Gastrocnemius medialis (tissue), 3 donors: ENCODE measurements around a stretch of chr12.

GRCh38 chr12:123966100-123966899, 6.3 kb downstream of the CCDC92 start:
- PRO-cap, result no peak
- RAMPAGE, long total RNA, 3 experiments, result no peak in any of the 3 experiments

DNA sequence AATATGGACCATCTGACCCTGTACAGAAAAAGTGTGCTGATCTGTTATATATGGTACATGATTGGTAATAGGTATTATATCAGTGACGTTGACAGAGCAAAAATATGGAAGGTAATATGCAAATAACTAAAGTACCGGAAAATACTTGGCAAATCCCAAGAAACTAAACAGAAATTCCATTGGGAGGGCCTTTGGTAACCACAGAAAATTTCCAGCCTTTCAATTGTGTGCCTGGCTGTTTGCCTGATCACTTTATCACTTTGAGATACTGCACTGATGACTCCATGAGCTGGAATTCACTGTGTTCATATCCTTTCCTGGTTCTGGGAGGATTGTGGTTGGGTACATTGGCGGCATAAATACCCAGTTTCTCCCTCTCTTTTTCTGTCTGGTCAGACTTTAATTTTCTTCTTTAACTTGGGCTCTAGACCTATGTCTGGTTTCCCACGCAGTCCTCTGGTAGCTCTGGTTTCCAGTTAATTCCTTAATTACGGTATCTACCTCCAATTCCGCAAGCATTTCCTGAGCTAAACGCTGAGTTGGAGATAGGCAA, 61.5 kb upstream of the RFLNA start:
- PRO-cap, result no peak
- RAMPAGE, long total RNA, 3 experiments, result no peak in any of the 3 experiments

- PRO-cap, result no peak
- RAMPAGE, long total RNA, 3 experiments, result no peak in any of the 3 experiments
Measured at GRCh38 chr12:124326780-124327260, 31.9 kb downstream of the RFLNA start.

DNA sequence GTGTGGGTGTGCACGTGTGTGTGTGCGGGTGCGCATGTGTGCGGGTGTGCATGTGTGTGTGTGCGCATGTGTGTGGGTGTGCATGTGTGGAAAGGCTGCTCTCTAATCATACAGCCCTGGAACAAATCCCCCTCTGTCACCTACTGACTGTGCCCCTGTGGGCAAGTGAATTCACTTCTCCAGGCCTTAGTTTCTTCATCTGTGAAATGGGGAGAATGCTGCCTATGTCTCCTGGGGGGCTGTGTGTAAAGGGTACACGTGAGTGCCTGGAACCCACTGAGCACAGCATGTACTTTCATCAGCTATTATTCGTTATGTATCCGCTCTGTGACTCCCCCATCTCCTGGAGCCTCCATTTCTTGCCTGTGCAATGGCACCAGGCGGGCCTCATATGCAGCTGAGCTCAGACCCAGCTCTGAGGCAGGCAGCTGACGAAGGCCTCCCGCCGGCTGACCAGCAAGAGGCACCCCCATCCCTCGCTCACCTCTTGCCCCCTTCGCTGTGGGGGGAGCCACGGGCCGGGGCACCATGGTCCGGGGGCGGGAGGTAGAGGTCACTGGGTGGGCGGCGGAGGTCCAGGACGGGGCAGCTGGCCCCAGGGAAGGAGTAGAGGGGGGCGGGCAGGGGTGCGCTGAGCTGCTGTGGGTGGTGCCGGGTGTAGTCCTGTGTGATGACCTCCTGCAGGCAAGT, 39.2 kb downstream of the RFLNA start:
- PRO-cap, result no peak
- RAMPAGE, long total RNA, 3 experiments, result no peak in any of the 3 experiments

DNA sequence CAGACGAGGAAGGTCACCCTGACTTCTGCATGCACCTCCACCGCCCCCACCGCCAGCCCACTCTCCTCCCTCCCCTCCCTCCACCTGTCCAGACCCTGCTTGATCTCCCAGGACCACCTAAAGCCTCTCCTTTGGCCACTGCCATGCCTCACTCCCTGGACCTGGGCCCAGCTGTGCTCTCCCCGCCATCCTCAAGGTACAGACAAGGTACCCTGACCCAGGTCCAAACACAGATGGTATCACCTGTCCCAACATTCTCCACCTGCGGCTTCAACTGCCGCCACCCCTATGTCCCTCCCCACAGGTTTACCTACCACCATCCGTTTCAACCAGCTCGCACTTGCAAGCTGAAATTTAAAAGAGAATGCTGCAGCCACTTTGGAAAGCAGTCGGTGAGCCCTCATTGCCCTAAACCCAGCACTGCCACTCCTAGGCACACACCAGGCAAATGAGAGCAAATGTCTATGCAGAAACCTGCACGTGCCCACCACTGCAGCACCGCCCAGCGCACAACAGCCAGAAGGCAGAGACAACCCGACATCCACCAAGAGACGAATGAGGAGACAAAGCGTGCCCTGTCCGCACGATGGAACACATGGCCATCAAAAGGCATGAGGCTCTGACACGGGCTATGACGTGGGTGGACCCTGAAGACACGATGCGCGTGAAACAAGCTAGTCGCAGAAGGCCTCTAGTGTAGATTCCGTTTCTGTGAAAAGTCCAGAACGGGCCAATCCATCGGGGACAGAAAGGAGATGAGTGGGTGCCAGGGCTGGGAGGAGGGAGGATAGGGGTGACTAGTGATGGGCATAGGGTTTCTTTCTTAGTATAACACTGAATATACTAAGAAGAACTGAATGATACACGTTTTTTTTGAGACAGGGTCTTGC, 71.0 kb downstream of the RFLNA start:
- PRO-cap, result no peak
- RAMPAGE, long total RNA, 3 experiments, result no peak in any of the 3 experiments

GRCh38 chr12:124385652-124386491, 91.0 kb downstream of the RFLNA start:
- PRO-cap, result bidirectional peak, plus-strand start at chr12:124386315, minus-strand start at chr12:124386022
- RAMPAGE, long total RNA, 3 experiments, result no peak in any of the 3 experiments

DNA sequence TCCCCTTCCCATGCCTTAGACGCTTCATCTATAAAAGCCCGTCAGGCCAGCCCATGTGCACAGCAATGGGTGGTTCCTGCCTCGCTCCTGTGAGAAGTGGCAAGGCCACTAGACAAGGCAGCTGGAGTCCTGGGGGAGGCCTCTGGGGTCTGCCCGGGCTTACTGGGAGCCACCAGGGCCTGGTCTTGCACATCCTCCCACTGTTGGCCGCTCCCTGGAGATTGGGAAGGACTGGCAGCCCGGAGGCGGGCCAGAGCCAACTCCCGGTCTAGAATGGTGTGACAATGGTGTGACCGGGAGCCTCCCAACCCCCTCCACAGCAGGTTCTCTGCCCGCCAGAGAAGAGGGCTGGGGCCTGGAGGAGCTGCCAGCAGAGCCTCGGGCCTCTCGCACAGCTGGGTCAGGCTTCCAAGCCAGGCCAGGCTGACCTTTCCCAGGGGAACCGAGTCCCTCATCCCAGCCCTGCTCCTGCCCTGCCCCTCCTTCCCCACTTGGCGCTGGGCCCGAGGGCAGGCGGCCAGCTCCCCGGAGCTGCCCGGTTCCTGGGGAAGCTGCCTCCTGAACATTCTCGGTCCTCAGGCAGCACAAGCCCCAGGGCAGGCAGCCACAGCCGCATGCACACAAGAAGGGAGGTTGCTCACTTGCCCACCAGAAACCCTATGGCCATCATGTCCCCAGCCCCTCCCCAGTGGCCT, 98.0 kb downstream of the RFLNA start:
- PRO-cap, result bidirectional peak, plus-strand start at position 370 of the sequence, minus-strand start at position 205 of the sequence
- RAMPAGE, long total RNA, 3 experiments, result no peak in any of the 3 experiments

DNA sequence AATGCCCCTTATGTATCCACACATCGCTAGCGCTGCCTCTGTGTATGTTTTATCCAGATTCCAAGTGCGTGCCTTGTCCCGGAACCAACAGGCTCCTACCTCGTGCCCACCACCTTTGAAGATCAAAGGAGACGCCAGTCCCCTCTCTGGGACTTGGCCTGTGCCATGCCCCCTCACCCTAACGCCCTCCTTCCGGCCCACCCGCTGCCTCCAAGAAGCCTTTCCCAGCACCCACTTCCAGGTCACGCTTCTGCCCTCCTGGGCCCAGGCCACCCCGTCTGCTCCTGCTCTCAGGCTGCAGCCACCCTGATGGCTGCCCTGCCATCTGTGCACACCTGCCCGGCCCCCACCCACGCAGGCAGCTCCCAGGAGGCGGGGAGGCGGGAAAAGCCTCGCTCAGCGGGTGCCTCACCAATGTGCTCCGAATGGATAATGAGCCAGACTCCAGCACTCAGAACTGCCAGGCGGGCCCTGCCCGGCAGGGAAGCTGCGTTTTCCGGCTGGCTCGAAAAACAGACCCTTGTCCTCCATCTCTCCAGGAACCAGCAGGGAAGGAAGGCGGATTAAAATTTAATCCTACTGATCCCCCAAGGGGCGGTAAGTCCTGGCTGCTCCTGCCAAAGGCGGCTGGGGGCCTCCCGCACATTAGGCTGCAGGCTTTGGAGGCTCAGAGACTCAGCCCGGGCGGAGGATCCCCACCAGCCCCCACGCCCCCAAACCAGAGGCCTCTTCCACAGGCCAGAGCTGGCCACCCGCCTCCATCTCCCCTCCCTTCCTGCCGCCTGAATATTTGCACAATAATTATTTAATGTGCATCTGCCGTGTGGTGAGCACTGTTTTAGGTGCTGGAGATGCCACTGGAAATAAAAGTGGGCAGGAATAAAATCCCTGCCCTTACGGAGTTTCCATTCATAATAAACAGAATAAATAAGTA, 104.0 kb downstream of the NCOR2 start:
- PRO-cap, result no peak
- RAMPAGE, long total RNA, 3 experiments, result no peak in any of the 3 experiments

GRCh38 chr12:124505994-124506991, 61.1 kb downstream of the NCOR2 start:
- PRO-cap, result bidirectional peak, plus-strand start at chr12:124506659, minus-strand start at chr12:124506560
- RAMPAGE, long total RNA, 3 experiments, result no peak in any of the 3 experiments

- PRO-cap, result no peak
- RAMPAGE, long total RNA, 3 experiments, result no peak in any of the 3 experiments
Measured at GRCh38 chr12:124568033-124568249, 529 bp upstream of the NCOR2 start.

DNA sequence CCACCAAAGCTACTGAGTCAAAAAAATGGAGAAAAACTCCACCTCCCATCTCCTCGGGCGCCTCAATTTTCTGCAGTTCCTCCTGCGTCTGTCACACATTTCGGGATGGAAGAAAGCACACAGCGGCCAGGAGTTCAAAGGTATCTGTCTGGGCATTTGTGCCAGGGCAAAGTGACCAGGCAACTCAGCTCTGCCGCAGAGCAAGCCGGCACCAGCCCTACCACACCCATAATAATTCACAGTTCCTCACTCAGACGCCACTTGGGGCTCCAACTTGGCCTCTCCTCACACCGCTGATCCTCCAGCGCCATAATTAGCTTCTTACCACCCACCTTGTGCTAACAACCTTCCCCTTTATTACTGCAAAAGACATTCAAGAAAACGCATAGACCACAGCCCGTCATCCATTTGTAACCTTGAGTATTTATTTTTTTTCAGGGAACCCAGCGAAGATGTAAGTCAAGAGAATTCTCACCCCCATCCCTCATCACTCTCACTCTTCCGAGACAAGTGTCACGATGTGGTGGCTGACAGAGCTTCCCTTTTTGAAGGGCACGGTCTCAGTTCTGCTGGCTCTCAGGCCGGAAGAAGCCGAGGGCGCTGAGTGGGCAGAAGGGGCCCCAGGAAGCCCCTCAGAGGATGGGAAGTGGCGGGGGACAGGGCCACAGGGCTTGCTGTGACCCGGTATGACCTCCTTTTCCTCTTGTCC, 25.2 kb upstream of the NCOR2 start:
- PRO-cap, result no peak
- RAMPAGE, long total RNA, 3 experiments, result no peak in any of the 3 experiments

- PRO-cap, result no peak
- RAMPAGE, long total RNA, 3 experiments, result no peak in any of the 3 experiments
Measured at GRCh38 chr12:124603358-124603619, 35.9 kb upstream of the NCOR2 start.

- PRO-cap, result no peak
- RAMPAGE, long total RNA, 3 experiments, result no peak in any of the 3 experiments
Measured at GRCh38 chr12:124633821-124634465, 66.5 kb upstream of the NCOR2 start.

DNA sequence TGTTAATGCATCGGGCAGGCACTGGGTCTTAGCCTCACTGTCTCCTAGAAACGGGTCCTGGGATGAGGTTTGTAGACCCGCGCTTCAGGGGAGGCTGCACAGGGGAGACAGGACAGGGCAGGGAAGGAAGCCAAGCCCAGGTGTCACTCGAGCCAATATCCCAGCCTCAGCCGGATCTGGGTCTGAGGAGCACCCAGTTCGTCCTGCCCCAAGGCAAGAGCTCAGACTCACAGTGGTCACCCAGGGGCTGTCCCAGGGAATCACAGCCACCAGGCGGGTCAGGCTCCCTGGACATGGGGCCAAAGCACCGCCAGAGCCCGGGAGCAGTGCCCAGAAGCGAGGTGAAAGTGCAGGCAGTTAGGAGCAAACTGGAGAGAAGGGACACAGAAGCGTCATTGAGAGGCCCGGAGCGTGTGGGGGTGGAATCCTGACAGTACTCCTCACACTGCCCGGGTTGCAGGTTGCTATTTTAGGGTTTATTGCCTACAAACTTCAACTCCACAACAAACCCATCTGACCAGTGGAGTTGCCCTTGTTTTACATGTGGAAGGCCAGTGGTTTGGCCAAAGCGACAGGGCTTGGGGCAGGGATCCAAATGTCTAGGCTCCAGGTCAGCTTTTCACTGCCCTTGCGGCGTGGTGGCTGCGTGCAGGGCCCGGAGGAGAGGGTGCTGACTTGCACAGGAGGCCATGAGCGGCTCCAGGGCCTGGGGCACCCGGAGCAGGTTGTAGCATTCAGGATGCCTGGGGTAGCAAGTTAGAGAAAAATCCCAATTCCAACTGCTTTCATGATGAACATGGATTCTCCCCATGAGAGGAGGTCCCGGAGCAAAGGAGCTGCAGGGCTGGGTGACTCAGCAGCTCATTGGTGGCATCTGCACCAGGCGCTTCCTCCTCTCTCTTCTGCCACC, 112.2 kb upstream of the NCOR2 start:
- PRO-cap, result bidirectional peak, plus-strand start at position 395 of the sequence, minus-strand start at position 234 of the sequence
- RAMPAGE, long total RNA, 3 experiments, result no peak in any of the 3 experiments

DNA sequence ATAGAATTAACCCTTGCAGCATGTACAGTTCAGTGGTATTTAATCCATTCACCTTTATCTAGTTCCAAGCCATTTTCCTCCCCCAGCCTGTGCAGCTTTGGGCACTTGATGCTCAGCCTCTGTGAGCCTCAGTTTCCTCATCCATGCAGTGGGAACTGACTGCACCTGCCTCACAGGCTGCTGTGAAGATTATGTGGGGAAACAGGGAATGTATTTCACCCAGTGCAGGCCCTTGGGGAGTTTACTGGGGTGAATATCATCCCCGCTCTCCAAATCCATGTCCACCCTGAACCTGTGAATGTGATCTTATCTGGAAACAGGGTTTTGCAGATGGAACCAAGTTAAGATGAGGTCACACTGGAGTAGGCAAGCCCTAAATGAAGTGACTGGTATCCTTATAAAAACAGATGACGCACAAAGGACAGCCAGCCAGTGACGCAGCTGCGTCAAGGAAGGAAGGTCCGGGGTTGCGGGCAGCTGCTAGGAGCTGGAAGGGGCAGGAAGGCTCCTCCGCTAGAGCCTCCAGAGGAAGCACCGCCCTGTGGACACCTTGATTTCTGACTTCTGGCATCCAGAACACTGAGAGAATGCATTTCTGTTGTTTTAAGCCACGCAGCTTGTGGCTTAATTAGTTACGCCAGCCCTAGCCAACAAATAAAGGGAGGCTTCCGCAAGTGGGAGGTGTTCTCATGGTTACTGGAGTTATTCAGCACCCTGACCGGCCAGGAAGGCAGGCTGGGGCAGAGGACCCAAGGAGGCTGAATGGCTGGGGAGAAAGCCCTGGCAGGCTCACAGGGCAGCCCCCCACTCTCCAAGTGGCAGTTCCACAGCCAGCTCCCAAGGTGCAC, 127.4 kb upstream of the NCOR2 start:
- PRO-cap, result no peak
- RAMPAGE, long total RNA, 3 experiments, result no peak in any of the 3 experiments

DNA sequence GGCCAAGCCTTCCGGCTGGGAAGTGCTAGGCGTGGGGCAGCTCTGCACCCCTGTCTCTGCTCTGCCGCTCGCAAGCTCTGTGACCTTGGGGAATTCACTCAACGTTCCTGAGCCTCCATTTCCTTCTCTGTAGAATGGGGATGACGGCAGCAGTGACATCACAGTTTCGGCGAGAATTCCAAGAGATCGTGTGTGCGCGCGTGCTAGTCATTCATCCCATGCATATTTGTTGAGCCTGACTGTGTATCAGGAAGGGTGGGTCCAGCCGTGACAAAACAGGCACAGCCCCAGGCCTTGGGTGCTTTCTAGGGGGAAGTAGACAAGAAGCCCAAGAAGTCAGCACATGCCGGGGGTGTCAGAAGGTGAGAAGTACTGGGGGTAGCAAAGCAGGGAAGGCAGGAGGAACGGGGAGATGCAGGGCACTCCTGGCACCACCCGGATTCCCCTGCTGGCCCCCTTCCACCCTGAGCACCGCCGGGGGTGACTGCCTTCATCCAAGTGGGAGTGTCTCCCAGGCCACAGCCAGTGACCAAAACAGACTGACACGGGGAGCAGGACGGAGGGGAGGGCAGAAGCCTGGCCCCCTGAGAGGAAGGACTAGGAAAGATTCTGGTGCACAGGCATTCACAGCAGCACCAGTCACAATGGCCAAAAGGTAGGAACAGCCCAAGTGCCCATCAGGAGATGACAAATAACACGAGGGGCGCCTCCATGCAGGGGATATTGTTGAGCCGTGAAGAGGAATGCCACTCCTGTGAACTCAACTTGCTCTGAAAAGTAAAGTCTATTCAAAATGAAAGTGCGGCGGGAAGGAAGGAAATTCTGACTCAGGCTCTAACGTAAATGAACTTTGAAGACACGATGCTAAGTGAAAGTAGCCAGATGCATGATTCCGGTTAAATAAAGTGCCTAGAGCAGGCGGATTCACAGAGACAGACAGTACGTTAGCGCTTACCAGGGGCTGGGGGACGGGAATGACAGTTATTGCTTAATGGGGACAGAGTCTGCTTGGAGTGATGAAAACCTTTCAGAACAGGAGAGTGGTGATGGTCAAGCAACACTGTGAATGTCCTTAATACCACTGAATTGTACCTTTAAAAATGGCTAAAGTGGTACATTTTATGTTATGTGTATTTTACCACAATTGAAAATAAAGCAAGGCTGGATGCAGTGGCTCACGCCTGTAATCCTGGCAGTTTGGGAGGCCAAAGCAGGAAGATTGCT, 146.0 kb upstream of the NCOR2 start:
- PRO-cap, result bidirectional peak, plus-strand start at position 887 of the sequence, minus-strand start at position 772 of the sequence
- RAMPAGE, long total RNA, 3 experiments, result no peak in any of the 3 experiments

DNA sequence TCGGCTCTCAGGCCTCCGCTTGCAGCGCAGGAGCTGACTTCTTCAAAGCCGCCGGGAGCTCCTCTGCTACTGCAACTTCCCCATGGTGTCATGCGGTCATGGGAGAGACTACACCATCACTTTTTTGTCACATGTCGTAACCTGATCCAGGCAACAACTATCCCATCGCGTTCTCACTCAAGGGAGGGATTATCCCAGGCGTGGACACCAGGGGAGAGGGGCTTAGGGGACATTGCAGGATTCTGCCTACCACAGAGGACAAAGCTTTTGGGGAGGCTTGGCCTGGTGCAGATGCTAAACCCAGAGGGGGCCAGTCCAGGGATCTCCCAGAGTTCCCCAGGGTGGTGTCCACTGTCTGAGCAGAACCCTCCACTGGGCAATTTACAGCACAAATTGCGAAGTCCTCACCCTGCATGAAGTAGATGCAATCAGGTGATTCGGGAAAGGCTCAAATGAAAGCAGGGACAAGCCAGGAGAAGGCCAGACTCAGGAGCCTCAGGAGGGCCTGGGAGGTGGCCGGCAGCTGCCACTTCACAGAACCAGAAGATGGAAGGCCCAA, 129.1 kb downstream of the SCARB1 start:
- PRO-cap, result no peak
- RAMPAGE, long total RNA, 3 experiments, result no peak in any of the 3 experiments

- PRO-cap, result no peak
- RAMPAGE, long total RNA, 3 experiments, result no peak in any of the 3 experiments
Measured at GRCh38 chr12:124766732-124767160, 96.9 kb downstream of the SCARB1 start.

DNA sequence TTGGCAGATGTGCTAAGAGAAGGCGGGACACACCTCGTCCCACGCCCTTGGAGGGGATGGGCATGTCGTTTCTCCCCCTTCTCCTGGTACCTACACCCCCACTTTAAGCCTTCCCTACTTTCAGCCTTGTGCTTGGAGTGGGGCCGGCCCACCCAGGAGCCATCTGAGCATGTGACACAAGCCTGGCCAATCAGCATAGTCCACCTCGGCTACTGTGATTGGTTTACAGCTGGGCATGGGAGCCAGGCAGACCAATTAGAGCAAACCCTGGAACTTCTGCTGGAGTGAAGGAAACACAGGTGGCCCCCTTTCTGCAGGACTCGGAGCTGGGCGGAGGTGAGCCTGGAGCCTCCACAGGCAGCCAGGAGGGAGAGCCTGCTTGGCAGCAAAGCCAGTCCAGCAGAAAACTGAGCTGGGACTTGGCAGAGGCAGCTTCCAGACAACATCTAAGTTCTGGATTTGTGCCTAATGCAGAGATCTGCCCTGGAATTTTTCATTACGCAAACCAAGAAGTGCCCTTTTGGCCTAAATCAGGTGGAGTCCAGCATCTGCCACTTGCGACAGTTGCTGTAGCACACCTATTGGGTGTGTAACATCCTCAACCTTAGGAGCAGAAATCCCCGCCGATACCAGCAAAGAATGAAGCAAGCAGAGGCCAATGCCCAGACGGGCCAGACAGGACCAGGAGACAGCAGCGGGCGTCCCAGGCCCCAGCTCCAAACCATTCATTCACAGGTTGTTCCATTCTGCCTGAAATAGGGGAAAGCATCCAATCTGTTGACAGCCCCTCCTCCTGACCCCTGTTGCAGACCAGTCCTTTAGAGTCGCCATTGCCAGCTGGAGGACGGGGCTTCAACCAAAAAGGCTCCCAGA, 59.5 kb downstream of the SCARB1 start:
- PRO-cap, result no peak
- RAMPAGE, long total RNA, 3 experiments, result no peak in any of the 3 experiments

- PRO-cap, result no peak
- RAMPAGE, long total RNA, 3 experiments, result no peak in any of the 3 experiments
Measured at GRCh38 chr12:124807524-124808128, 56.0 kb downstream of the SCARB1 start.